Sternocleidomastoid (tissue), 1 donor: Measurements from ENCODE around the genes GATD3, DNMT3L and AIRE.

- PRO-cap, result no peak
These were observed 123.1 kb downstream of the SIK1 start for GRCh38 chr21:43303976-43304175.

GRCh38 chr21:43313955-43314275, 113.0 kb downstream of the SIK1 start:
- PRO-cap, result no peak

DNA sequence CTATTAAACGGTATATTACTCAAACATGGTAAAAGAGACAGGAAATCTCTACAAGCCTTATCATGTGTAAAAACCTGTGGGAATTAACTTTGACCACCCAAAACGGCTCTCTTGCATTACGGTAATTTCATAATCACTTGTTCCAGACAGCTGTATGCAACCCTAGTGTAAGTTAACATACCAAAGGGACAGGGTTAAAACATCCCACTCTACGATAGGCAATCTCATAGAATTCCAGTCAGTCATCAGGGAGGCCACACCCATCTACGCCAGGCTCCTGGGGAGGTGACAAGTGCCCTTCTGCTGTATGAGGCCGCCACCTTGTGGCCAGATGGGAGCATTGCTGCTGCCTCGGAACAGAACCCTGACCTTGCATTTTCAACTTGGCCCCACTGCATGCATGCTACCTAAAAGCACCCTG, 12.8 kb downstream of the HSF2BP start:
- PRO-cap, result no peak

- PRO-cap, result no peak
These were observed 13.3 kb downstream of the PDXK start for GRCh38 chr21:43732126-43732822.

DNA sequence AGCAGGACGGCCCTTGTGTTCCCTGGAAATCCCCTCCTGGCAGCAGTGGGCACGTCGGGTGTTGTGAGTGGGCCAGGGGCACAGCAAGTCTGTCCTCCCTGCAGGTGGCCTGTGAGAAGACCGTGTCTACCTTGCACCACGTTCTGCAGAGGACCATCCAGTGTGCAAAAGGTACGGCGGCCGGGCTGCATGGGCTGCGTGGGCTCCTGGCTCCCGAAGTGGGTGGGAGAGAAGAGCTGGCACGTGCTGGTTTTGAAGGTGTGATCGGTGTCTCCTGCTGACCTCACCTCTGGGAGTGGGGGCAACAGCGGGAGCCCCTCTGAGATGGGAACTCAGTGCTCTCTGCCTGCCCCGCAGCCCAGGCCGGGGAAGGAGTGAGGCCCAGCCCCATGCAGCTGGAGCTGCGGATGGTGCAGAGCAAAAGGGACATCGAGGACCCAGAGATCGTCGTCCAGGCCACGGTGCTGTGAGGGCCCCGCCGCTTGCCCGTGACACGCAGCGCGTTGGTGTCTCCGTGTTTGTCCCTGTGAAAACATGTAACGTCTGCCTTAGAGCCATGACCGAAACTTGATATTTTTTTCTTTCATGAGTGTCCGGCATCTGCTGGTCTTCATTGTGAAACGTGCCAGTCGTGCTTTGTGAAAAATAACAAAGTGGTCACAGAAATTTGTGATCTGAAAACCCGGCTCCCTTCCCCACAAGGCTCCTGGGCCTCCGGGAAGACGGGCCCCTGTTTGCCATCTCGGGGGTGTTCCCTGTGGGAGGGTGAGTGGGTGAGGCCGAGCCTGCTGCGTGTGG, 20.3 kb downstream of the CSTB start:
- PRO-cap, result no peak

DNA sequence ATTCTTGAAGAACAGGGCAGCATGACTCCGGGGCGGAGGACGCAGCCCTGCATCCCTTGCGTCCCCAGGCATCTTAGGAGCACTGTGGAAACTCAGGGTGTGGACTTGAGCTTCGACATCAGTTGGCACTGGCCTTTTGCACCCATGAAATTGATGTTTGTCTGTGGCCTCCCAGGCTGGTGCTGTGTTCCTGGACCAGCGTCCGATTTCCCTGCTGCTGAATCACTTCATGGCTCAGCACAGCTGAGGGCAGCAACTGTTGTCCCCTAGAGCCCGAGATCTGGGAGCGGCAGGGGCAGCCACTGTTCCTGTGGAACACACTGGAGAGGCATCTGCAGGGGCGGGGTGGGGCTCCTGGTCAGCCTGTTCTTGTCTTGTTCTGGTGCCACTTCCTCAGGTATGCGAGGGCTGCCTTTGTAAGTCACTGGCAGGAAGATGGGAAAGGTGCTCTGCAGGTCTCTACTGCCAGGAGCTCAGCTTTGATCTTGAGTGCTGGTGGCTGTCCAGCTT, 15.0 kb downstream of the AGPAT3 start:
- PRO-cap, result no peak

- PRO-cap, result no peak
These were observed 37.3 kb downstream of the AGPAT3 start for GRCh38 chr21:43902274-43902855.

DNA sequence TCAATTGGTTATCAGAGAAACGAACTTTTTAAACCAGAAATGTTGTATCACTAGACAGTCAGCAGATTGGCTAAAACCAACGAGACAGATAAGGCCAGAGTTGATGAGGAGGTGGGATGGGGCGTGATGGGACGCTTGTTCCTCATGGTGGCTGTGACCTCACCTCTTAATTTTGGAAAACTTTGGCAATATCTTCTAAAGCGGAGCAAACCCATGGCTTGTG, 41.3 kb downstream of the AGPAT3 start:
- PRO-cap, result no peak

GRCh38 chr21:43971197-43972136, 40.6 kb upstream of the TRAPPC10 start:
- PRO-cap, result no peak

DNA sequence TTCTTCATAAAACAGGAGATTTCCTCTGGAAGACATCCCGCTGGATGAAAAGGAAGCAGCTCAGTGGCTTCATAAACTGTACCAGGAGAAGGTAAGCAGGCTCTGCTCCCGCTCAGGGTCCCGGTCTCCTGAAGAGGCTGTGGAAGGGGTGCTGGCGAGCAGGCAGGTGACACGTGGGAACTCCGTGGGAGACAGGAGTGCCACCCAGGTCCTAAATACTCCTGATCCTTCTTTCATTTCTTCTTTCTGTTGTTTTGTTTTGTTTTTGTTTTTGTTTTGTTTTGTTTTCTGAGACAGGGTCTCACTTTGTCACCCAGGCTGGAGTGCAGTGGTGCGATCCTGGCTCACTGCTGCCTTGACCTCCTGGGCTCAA, 34.1 kb upstream of the TRAPPC10 start:
- PRO-cap, result no peak

GRCh38 chr21:44012925-44013291, 799 bp downstream of the TRAPPC10 start:
- PRO-cap, result no peak

DNA sequence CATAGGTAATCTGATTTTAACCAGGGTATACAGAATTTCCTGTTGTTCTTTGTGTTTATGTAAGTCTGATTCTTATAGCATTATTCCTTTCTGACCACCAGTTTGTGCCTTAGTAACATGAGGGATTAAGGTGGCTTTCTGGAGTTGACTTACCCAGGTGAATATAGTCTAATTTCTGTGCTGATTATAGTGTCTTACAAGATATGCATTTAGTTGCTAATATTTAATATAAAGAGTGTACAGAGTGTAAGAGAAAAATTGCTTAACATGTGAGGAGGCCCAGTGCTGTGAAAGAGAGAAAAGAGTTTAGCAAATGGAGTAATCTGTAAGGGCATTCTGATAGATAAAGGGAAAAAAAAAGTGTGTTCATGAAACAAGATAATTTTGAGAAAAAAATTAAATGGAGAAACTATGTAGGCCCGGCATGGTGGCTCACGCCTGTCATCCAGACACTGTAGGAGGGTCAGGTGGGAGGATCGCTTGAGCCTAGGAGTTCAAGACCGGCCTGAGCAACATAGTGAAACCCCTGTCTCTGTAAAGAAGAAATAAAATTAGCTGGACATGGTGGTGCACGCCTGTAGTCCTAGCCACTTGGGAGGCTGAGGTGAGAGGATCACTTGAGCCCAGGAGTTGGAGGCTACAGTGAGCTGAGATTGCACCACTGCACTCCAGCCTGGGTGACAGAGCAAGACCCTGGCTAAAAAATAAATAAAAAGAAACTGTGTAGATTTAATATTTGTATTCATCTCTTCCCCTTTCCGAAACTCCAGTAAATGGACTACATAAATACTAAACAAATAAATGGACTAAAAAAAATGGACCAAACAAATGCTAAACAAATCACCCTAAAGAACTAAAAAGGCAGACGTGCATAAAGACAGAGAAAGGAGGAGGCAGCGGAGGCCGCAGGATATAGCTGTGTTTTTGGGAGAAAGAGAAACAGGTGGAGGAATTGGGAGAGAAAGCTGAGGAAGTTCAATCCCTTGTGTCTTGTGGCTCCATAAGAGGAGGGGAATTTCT, 21.4 kb downstream of the TRAPPC10 start:
- PRO-cap, result no peak

- PRO-cap, result no peak
These were observed at the start of gene GATD3 for GRCh38 chr21:44133245-44133828. Gene GATD3 (plus strand): TSS chr21:44133683.

DNA sequence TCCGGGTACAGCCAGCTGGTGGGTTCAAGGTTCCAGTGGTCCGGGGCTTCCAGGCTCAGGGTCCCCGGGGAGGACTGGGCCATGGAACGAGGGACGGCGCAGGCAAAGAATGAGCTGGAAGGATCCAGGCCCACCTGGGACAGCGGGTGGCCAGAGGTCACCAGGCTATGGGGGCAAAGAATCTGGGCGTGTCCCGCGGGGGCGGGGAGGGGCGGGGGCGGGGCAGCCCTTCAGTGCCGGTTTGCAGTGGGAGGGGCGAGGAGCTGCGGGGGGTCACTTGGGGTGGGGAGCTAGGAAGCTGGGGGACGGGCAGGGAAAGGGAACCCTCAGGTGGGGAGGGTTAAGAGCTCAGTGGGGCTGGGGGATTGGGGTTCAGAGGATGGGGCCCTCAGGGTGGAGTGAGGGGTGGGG, at the start of gene DNMT3L:
TSS of gene DNMT3L (minus strand) at position 141 of the 411 bp plus-strand sequence.
- PRO-cap, result no peak

DNA sequence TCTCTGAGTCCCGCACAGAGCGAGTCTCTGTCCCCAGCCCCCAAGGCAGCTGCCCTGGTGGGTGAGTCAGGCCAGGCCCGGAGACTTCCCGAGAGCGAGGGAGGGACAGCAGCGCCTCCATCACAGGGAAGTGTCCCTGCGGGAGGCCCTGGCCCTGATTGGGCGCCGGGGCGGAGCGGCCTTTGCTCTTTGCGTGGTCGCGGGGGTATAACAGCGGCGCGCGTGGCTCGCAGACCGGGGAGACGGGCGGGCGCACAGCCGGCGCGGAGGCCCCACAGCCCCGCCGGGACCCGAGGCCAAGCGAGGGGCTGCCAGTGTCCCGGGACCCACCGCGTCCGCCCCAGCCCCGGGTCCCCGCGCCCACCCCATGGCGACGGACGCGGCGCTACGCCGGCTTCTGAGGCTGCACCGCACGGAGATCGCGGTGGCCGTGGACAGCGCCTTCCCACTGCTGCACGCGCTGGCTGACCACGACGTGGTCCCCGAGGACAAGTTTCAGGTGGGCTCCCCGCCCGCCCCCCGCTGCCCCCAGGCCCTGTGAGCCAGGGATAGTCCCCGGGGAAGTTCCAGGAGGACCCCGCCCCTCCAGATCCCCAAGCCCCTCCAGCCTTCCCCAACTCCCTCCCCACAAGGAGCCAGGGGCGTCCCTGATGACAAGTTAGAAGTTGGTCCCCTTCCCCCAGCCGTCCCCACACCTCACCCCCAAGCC, at the start of gene AIRE:
TSS of gene AIRE (plus strand) at position 237 of the 709 bp plus-strand sequence.
- PRO-cap, result no peak

- PRO-cap, result no peak
These were observed 6.1 kb upstream of the PFKL start for GRCh38 chr21:44293821-44294020.

- PRO-cap, result no peak
These were observed 5.3 kb upstream of the PFKL start for GRCh38 chr21:44294517-44294931.

- PRO-cap, result no peak
These were observed 13.7 kb downstream of the PFKL start for GRCh38 chr21:44313371-44314170.

- PRO-cap, result no peak
These were observed 28.7 kb downstream of the LRRC3 start for GRCh38 chr21:44483972-44484488.

DNA sequence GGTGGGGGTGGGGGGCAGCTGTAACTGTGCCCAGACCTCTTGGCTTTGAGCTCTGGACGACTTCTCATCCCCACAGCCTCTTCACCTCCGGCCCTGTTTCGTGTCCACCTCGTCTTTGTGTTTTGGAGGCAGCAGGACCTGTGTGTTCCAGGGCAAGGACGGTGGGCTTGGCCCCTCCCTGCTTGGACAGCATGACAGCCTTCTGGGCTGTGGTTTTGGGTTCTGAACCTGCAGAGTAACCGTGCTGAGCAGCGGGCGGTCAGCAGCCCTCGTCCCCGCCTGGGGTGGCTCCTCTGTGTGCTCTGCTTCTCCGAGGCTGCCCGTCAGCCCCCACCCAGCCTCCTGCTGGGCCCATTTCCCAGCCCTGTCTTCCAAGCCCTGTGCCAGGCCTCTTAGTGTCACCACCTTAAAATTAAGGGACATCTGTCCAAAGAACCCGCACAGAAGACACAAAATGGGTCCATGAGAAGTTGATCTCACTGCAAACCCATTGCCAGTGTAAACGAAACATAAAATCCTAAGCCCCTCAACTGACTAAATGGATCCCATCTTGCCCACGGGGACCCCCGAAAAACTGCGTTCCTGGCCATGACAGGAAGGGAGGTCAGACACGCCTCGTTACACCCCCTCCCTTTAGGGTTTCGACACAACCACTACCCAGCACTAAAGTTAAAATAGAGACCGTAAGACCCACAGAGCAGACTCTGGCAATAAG, 828 bp upstream of the KRTAP10-6 start:
- PRO-cap, result no peak